Metastatic Breast Carcinoma in the Brain (tissue), 10 donors: ENCODE measurements around the genes MAU2, ZNF66, ZNF85, ZNF431 and ZNF724.

DNA sequence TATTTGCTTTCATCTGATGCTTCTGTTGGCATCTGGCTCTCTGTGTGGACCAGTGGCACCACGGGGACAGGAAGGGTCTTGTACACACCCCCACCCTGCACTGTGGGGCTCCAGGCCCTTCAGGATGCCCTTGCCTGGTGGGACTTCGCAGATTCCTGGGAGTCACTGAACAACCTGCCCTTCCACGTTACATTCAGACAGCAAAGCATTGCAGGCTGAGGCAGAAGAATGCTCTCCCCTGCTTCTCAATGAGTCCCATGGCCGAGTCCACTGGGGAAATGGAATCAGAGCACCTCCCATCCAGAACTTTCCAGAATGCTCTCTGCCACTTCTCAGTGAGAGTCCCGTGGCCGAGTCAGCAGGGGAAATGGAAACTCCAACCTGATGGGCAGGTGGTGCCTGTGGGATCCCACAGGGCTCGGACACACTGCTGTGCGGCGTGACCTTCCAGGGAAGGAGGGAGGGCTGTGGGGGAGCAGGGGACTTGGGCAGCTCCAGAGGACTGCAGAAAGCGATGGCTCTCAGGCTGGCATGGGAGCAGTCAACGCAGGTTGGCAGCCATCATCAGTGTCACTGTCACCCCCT is 37.0 kb downstream of the SLC25A42 start:
- PRO-cap, 10 experiments: no peak in any of the 10 experiments

DNA sequence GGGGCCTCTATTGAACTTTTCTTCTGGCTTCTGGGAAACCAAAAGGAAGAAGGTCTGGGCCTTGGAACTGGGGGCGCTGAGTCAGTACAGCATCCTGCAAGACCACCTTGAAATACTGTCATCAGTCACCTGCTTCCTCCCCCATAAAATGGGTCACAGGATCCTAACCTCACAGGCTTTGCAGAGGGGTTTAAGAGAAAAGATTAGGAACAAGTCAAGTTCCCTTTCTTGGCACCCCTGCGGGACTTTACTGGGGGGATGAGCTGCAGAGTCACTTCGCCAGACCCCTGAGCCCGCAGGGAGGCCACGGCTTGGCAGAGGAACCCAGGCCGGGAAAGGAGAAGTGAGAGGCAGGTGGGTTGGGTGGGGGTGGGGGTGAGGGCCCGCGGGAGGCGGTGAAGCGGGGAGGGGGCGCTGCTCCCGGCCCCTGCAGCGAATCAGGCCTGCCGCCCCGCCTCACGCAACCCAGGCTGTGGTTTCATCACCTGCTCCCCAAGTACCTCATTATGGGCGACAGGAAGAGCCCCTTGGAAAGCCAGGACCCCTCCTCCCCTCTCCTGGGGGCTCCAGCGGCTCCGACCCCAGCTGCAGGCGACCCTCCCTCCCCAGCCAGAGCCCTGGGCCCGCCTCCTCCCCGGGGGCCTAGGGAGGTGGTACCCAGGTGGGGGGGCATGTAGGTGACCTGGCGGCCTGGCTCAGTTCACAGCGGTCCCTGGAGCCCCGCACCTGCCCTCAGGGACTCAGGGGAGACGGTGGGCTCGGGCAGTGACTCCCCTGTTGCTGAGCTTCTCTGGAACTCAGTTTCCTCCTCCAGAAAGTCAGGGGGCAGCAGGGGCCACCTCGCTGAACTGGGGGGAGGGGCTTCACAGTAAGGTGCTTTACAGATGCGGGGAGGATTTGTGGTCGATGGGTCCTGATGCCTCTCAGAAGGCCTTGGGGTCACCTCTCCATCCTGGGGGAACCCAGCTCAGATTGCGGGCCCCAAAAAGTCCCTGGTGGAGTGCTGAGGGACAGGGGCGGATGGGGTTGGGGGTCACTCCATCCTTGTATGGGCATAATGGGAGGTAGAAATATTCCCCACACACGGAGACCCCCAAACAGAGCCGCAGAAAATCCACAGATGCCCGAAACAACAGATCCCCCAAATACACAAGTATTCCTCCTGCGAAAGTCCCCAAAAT is 9.4 kb downstream of the MEF2B start:
- PRO-cap, 10 experiments: no peak in any of the 10 experiments

DNA sequence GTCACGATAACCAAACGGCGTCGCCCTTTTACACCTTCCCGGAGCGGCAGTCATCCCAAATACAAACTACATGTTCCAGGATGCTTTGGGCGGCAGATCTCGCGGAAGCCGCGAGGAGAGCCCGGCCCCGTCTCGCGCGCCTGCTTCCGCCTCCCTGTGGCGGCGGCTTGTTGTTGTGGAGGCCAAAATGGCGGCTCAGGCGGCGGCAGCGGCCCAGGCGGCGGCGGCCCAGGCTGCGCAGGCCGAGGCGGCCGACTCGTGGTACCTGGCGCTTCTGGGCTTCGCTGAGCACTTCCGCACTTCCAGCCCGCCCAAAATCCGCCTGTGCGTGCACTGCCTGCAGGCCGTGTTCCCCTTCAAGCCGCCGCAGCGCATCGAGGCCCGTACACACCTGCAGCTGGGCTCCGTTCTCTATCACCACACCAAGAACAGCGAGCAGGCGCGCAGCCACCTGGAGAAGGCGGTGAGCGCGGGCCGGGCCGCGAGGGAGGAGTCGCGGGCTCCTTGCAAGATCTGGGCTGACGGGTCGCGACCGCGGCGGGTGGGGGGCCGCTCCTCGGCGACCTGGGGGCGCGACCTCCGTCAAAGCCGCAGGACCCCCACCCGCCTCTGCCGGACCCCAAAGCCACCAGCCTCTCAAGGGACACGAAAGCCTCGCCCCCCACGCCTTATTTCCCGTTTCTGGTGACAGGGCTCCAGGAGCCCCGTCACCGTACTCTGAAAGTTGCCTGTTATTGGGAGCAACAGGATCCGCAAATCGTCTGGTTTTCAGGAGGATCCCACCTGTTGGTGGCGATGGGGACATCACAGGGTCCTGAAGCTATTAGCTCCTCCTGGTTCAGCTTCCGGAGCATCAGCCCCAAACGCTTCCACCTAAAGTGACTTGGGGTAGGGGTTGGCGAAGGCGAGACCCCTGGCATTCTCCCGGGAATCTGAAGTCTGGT is at the start of gene MAU2:
MAU2 (plus strand) TSS at position 157 of the 944 bp plus-strand sequence.
- PRO-cap, 10 experiments: peak in 10 of 10 experiments; most common plus-strand start position 173 of the sequence (in 8); most common minus-strand start position 413 of the sequence (in 1)

DNA sequence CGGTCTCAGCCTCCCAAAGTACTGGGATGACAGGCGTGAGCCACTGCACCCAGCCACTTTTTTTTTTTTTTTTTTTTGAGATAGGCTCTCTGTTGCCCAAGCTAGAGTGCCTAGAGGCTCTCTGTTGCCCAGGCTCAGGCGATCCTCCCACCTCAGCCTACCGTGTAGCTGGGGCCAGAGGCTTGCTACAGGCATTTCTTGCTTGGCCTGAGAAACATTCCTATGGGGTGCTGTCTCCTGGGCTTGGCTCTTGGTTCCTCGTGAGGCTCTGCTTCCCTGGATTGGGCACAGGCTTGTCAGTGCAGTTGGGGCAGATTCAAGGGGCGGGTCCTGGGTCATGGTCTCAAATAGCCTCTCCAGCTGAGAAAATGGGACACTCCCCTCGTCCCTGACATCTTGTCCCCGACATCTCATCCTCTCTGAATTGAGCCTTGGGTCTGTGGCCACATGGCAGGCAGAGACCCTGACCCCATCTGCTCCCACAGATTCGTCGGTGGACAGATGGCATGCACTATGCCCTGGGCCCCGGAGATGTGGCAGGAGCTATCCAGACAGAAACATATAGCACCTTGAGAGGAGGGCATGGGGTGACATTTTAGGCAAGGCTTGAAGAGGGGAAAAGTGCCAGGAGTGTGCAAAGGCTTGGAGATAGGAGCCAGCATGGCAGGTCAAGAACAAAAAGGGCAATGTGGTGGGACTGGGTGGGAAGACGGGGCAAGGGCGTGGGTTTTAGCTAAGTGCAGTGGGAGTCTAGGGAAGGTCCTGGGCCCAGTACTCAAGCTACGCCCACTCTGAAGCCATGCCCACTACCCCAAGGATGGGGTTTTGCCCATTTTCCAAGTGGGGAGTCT is 4.8 kb downstream of the TSSK6 start:
- PRO-cap, 10 experiments: peak in 1 of 10 experiments; most common plus-strand start position 376 of the sequence (in 1); most common minus-strand start position 278 of the sequence (in 1)

DNA sequence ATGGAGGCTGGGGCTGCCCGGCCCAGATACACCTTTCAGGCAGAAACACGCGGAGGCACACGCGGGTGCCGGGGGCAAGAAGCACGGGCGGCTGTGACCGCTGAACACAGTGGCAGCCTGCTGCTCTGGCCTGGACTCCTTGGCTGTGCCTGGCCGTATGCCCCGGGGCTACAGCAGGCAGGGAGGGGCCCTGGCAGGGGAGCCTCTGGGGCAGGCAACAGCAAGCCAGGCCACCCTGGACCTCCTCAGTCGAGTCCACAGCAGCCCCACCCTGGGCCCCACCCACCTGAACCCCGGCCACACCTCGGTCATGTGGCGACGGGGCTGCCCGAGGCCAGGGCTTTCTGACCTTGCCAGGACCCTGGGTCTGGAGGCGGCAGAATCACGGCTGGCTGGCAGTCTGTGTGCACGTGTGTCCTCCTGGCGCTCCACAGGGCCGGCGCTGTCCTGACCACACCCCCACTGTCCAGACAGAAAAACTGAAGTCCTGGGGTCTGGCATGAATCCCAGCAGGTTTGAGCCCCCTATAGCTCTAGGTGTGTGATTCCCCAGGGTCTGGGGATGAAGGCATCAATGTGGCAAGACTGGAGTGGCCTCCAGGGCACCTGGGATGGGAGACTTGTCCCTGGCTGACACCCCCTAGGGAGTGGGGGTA is 8.8 kb downstream of the CILP2 start:
- PRO-cap, 10 experiments: no peak in any of the 10 experiments

GRCh38 chr19:19605862-19606459 is 12.5 kb downstream of the PBX4 start:
- PRO-cap, 10 experiments: peak in 1 of 10 experiments; most common plus-strand start chr19:19606275 (in 1)

DNA sequence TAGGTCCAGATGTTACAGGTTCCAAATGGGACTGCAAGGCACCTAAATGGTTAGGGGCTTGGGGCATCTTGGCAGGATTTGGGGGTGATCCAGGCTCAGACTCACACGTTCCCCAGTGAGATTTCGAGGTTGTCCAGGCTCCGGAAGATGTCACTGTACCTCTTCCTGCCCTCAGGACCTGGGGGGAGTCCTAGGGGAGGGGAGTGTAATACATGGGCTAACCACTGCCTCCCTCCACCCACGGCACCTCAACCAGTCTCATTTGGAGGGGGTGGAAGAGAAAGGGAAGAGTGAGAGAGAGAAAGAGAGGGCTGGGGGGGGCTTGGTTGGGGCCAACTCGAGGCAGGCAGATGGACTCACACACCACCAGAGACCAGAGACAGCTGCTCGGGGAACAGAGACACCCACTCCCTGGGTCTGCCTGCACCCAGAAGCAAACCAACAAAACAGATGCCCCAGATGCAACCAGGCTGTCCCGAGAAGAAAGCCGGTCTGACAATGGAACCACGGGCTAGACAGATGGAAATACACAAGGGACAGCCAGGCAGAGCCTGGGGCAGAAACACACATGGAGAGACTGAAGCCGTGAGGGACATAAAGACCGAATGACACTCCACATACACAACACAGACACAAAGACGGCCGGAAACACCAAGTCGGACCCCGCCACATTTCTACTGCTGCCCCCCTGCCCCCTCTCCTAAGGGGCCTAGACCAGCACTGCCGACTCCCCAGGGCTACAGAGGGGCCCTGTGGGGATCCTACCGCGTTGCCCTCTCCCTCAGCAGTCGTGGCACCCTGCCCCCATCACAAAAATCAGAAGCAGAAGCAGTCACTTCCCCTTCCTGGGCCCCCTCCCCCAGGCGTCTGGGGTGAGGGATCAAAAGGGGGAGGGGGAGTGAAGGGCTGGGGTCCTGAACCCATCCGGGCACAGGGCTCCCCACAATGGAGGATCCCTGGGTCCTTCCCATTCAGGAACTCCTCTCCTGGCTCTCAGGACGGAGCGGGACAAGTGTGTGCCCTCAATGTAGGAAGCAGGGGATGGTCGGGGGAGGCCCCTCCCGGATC is 693 bp downstream of the GMIP start:
- PRO-cap, 10 experiments: peak in 5 of 10 experiments; most common plus-strand start position 261 of the sequence (in 1); most common minus-strand start position 790 of the sequence (in 5)

GRCh38 chr19:19647186-19647778 is 3.8 kb upstream of the GMIP start:
- PRO-cap, 10 experiments: no peak in any of the 10 experiments

DNA sequence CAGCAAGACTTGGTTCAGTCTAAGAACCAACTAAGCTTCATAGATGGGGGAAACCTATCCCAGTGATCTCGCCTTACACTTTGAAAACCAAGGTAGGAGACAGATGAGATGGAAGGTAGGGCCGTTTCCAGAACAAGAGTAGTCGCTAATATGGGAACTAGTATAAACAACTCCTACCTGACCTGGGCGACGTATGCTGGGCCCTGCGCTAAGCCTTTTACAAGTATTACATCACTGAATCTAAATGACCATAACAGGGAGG is 753 bp downstream of the ATP13A1 start:
- PRO-cap, 10 experiments: no peak in any of the 10 experiments

DNA sequence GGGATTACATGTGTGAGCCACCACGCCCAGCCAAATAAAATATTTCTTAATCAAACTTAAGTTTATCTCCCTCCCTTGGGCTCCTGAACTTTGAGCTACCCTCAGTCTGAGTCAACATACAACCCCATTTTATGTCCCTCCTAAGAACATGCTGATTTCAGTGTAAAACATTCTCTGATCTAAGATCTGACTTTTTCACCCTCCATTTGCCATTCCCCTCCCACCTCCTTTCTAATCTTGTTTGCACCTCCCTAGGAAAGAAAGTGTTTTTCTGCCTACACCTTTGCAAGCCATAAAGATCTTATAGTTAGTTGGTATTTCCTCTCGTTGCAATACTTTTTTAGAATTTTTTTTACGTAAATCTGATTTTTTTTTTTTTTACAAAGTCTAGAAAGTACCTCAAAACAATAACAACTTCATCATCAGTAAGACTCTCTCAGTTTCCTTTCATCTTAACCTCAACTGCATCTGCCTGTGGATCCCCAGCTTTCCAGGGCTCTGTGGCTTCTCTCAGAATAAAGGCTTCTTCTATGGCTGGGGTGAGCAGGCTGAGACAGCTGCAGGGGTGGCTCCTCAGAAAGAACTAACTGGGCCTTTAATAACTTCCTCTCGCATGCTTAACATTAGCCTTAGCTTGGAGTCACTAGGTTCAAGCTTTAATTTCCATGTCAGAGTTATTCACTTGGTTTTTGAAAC is 4.3 kb downstream of the ZNF506 start:
- PRO-cap, 10 experiments: no peak in any of the 10 experiments

DNA sequence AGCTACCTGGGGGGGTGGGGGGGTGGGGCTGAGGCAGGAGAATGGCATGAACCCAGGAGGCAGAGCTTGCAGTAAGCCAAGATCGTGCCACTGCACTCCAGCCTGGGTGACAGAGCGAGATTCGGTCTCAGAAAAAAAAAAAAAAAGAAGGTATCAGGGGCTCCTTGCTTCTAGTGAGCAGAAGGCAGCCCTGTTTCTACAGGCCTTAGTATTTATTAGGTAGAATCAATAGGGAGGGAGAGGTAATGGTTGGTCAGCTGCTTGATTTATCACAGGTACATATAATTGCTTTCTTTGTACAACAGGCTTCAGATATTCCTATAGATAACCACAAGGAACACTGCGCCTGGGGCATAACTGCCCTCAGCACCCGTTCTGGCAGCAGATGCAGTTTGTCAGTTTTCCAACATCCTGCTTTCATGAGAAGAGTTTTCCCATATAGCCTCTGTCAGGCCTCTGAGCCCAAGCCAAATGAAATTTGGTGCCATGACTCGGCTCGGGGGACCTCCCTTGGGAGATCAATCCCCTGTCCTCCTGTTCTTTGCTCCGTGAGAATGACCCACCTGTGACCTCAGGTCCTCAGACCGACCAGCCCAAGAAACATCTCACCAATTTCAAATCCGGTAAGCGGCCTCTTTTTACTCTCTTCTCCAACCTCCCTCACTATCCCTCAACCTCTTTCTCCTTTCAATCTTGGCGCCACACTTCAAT is 12.4 kb upstream of the ZNF486 start:
- PRO-cap, 10 experiments: peak in 4 of 10 experiments; most common plus-strand start position 465 of the sequence (in 3); most common minus-strand start position 217 of the sequence (in 1)

- PRO-cap, 10 experiments: peak in 10 of 10 experiments; most common plus-strand start chr19:20776304 (in 9); most common minus-strand start chr19:20776145 (in 1)
Observed at GRCh38 chr19:20775786-20776431, at the start of gene ZNF66. Gene ZNF66, plus strand, starts transcription at chr19:20776304.

DNA sequence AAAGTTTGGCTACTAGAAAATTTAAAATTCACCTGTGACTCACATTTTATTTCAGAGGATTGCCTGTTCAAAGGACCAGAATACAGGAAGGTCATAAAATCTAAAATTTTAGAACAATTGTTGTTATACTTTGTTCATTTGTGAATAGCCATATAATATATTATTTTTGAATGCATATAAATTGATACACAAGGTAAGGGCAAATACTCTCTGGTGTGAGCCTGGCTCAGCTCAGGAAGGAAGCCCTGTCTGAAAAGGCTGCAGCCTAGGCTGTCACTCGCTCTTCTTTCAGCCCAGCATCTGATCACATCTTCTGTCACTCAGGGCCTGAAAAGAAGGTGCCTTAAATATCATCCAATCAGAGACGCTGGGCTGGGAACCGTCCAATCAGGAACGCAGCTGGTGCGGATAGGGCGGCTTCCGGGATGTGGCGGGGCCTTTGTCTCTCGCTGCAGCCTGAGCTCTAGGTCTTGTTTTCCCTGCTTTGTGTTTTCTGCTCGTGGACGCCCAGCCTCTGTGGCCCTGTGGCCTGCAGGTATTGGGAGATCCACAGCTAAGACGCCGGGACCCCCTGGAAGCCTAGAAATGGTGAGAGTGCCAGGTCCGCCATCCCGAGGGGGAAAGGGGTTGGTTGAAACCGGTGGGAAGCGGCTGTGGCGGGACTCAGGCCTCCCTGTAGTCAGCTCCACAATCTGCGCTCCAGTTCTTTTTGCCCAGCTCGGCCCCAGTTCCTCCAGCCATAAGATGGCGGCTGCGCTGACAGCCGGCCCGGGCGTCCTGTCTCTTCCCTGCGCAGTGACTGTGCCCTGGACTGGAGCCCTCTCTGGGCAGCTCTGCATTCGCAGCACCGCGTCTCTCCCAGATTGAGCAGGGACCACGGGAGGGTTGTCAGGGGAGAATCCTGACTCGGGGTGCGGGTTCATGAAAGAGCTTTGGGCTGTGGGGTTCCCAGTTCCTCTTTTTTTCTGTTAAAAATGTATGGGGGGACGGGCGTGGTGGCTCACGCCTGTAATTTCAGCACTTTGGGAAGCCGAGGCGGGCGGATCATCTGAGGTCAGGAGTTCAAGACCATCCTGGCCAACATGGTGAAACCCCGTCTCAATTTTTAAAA is at the start of gene ZNF85:
ZNF85 (plus strand) TSS at position 436 of the 1,111 bp plus-strand sequence.
- PRO-cap, 10 experiments: peak in 10 of 10 experiments; most common plus-strand start position 468 of the sequence (in 7); most common minus-strand start position 302 of the sequence (in 7)

GRCh38 chr19:21141611-21142832 is at the start of gene ZNF431:
Gene ZNF431, plus strand, starts transcription at chr19:21142040.
- PRO-cap, 10 experiments: peak in 10 of 10 experiments; most common plus-strand start chr19:21142040 (in 8); most common minus-strand start chr19:21141888 (in 3)

GRCh38 chr19:21286669-21287166 is 42.5 kb downstream of the ZNF708 start:
- PRO-cap, 10 experiments: peak in 1 of 10 experiments; most common minus-strand start chr19:21286884 (in 1)

DNA sequence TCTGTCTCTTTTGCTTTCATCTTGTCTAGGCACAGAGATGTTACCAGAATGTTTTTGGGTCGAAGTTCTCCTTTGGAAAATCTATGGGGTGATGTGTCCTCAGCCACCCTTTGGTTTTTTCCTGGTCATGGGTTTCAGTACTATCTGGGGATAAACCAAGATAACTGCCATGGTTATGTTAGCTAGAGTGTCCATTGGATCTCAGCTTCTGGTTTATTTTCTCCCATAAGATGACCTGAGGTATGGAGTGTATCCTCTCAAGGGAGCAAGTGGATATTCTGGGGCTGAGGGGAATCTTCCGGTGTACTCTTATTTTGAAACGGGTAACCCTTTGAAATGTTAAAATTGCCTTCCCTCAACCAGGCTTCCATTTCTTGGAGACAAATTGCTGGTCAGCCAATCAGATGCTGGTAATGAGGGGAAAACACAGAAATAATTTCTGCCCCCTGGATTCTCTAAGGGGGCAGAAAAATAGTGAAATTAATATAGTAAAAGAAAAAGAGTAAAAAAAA is 1.5 kb downstream of the ZNF493 start:
- PRO-cap, 10 experiments: no peak in any of the 10 experiments

GRCh38 chr19:21510575-21510965 is 5.2 kb downstream of the ZNF429 start:
- PRO-cap, 10 experiments: peak in 1 of 10 experiments; most common minus-strand start chr19:21510850 (in 1)

GRCh38 chr19:22518131-22518615 is 96.0 kb upstream of the ZNF98 start:
- PRO-cap, 10 experiments: peak in 1 of 10 experiments; most common plus-strand start chr19:22518398 (in 1); most common minus-strand start chr19:22518293 (in 1)

DNA sequence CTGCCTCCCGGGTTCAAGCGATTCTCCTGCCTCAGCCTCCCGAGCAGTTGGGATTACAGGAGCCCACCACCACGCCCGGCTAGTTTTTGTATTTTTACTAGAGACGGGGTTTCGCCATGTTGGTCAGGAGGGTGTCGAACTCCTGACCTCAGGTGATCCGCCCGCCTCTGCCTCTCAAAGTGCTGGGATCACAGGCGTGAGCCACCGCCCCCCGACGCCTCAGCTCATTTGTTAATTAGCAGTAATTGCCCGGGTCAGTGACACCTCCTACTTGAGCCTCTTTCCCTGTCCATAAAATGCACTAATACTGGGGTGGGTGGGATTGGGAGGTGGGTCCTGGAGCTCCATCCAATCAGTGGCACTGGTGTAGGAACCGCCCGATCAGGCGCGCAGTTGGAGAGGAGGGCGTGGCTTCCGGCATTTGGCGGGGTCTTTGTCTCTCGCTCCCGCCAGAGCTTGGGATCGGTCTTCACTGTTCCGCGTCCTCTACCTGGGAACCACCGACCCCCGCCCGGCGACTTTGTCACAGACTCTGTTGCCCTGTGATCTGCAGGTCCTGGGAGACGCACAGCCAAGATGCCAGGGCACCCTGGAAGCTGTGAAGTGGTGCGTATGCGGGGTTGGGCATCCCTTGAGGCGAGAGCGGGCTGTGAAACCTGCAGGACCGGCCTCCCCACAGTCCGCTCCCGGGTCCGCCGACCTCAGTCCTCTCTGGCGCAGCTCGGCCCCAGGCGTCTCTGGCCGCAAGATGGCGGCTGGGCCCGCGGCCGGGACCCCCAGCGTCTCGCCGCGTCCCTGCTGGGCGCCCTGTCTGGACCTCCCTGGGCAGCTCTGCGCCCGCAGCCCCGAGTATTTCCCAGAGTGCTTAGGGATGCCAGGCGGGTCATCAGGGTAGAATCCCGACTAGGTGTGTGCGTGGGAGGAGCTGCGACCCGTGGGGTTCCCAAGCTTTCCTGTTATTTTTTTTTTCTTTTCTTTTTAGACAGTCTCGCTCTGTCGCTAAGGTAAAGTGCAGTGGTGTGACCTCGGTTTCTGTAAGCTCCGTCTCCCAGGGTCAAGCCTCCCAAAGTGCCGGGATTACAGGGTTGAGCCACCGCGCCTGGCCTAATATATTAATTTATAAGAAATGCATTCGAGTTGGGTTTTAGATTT is 41.7 kb upstream of the ZNF730 start:
- PRO-cap, 10 experiments: peak in 10 of 10 experiments; most common plus-strand start position 676 of the sequence (in 7); most common minus-strand start position 833 of the sequence (in 5)

GRCh38 chr19:23249707-23250879 is at the start of gene ZNF724:
Gene ZNF724, minus strand, starts transcription at chr19:23250394.
- PRO-cap, 10 experiments: peak in 7 of 10 experiments; most common plus-strand start chr19:23250537 (in 2); most common minus-strand start chr19:23250388 (in 3)